ENCODE measurements around a stretch of chr20.

DNA sequence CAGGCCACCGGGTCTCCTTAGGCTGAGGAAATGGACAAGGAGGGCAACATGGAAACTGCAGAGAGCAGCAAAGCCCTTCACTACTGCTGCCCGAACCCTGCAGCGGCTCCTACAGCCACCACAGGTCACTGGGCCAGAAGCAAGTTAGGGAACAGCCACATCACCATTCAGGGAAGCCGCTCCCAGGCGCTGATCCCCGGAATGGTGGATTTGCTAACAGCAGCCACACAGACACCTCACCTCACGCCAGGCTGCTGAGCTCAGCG, 453.9 kb downstream of the PREX1 start:
- PRO-cap: no peak

DNA sequence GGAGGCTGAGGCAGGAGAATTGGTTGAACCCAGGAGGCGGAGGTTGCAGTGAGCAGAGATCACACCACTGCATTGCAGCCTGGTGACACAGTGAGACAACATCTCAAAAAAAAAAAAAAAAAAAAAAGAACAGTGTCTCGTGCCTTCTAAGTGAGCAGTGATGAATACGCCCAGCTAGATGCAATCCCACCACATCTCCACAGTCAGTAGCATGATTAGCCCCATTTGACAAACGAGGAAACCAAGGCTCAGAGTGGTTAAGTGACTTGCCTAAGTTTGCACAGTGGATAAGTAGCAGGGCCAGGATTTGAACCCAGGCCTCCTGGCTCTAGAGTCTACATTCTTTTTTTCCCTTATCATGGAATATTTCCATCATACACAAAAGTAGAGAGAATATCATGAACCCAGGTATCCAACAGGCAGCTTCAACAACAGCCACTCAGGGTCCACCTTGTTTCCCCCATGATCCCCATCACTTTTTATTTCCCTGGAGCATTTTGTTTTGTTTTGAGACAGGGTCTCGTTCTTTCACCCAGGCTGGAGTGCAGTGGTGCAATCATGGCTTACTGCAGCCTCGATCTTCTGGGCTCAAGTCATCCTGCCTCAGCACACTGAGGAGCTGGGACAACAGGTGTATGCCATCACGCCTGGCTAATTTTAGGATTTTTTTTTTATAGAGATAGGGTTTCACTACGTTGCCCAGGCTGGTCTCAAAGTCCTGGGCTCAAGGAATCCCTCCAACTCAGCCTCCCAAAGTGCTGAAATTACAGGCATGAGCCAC, 180.2 kb downstream of the PREX1 start:
- PRO-cap: no peak

DNA sequence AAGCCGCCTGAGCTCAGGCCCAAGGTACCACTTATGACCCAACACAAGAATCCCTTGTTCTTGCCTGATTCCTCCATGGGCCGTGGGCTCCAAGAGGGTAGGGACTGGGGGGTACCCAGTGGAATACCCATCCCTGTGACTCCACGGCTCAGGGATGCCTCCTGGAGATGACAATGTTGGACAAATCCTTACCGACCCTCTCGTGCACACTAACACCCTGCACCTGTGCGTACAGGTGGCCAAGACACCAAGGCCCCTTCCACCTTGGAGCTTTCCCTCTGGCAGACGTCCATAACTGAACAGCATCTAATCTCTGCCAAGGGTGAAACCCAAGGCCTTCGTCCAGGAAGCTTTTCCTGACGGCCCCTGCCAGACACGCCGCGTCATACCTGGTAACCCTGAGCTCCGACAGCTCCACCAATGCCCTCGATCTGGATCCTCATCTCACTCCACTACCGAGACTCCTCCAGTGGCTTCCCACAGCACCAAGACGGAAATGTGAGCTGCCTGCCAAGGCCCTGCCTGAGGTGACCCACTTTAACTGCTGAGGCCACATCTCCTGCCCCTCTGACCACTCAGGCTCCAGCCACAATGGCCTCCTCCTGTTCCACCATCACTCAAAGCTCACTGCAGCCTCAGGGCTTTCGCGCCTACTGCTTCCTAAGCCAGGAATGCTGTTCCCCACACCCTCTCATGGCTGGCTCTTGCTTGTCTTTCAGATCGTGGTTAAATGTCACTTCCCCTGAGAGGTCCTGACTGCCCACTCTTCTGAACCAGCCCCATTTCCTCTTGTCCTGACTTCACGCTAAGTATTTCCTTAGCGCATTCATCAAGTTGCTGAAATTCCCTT, 143.3 kb downstream of the PREX1 start:
- PRO-cap: no peak

- PRO-cap: no peak
These were observed 125.6 kb downstream of the PREX1 start for GRCh38 chr20:48702141-48702711.

DNA sequence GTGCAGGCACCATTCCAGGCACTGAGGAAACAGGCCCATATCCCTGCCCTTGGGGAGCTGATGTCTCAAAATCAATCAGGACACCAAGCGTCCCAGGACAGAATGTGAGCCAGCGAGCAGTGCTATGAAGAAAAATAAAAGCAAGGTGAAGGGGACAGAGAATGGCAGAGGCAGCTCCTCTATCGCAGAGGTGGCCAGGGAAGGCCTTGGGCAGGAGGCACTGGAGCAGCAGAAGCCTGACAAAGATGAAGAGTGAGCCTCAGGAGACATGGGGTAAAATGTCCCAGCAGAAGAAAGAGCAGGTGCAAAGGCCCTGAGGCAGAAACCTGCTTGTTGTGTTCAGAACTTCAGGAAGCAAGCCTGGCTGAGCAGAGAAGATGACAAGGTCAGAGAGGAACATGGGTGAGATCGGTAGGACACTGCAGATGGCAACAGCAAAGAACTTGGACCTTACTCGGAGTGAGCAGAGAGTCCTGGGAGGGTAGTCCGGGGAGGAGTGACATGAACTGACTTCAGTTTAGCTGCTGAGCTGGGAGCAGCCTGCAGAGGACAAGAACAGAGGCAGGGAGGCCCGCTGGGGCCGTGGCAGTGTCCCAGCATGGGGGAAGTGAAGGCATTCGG, 106.5 kb downstream of the PREX1 start:
- PRO-cap: no peak

DNA sequence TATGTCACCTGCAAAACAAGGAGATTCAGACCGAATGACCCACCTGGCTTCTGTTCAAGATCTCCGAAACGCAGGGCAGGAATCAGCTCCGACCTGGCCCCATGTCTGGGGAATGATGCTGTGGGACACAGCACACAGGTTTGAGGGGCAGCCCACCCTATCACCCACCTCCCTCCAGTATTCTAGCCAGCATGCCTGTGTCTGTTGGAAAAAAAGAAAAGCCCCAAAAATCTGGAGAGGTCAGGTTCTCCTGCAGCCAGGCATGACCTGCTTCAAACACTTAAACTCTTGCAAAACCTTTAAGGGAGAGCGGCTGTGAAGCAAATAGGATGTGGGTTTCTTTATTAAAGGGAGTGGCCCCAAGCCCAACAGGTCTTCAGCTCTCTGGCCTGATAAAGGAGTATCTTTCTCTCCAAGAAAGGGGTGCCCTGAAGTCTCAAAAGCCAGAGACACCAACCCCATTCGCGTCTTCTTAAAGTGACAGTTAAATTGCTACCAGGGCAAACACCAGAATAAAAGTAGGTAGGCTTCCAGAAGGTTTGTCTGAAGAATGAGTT, 6.4 kb downstream of the PREX1 start:
- PRO-cap: no peak

- PRO-cap: no peak
These were observed 22.3 kb upstream of the PREX1 start for GRCh38 chr20:48850015-48850650.

DNA sequence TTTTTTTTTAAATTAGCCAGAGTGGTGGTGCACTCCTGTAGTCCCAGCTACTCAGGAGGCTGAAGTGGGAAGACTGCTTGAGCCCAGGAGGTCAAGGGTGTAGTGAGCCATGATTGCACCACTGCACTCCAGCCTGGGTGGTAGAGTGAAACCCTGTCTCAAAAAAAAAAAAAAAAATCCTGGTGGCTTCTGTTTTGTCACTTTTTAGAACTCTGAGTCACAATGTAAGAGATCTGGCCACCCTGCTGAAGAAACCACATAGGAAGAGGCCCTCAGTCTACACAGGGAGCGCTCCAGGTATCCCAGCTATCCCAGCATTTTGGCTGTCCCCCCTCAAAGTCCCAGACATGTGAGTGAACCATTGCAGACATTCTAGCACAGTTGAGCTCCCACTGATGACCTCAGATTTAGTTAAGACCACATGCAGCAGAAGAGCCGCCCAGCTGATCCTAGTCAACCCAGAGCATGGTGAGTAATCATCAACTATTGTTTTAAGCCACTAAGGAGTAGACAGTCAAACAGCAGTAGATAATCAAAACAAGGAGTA, 12.8 kb upstream of the ARFGEF2 start:
- PRO-cap: no peak

GRCh38 chr20:48973172-48973470, 51.6 kb downstream of the ARFGEF2 start:
- PRO-cap: no peak

DNA sequence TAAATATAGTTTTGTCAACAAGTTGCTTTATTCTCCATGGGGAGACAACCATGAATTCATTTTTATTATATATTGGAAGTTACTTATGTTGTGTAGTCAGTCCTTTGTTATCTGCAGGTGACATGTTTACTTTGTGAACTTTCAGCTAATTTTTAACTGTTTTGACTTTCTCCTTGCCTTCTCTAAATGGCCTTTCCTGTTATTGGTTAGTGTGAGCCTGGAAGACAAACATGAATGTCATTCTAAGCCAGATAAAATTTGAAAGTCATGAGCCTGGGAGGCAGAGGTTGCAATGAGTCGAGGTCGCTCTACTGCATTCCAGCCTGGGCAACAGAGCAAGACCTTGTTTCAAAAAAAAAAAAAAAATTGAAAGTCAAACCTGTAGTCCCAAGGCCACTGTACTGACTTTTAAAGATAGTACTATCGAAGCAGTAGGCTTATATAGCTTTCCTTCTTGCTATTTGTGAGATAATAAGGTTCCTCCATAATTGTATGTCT, 37.0 kb upstream of the CSE1L start:
- PRO-cap: no peak

DNA sequence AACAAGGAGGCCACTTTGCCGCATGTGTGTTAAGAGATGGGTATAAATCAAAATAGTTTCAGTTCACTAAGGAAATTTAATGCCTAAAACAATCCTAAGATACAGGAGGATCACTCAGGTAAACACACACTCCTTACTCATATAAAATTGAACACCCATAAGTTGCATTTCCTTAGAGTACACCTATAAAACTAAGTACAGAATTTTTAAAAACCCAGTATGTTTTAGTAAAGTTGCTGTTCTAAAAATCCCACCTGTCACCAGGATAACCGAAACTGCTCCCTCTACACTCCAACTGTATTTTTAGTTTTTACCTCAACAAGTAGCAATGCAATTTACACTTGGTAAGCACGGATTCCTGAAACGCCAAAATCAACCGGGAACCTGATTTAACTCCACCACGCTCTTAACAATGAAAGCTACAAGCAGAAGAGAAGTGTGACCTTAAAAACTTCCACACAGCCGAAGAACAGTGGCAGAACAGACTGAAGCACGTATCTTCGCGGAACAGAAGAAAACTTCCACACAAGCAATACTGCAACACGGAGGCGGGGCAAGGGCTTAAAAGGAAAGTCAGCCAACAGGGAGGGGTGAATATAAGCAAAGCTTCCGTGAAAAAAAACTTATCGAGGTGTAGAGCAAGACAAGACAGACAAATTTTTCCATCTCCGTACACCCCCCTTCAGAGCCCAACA, 1.6 kb downstream of the STAU1 start:
- PRO-cap: no peak

DNA sequence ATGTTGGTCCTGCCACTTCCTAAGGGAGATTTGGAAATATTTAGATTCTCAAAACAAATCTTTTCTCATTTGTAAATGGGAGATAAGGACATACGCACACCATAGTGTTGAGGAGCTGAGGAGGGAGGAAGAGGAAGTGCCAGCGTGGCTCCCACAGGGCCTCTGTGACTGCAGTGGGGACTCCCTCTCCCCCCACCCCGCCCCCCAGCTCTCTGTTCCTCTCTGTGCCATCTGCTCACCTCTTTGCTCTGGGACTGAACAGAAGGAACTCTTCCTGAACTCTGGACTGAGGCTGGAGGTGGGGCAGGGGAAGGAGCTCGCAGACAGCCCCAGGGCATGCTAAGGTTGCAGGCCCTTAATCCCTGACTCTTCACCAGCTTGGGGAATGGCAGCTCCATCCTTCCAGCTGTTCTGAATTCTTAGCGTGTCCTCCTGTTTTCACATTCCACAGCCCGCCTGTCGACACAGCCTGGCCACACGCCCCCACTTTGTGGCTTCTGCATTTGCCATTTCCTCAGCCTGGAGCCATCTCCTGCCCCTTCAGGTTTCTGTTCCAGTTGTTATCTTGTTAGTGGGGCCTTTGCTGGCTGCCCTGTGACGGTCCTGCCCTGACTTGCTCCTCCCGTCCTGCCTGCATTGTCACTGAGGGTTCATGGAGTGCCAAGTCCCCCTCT, 11.5 kb downstream of the DDX27 start:
- PRO-cap: no peak

DNA sequence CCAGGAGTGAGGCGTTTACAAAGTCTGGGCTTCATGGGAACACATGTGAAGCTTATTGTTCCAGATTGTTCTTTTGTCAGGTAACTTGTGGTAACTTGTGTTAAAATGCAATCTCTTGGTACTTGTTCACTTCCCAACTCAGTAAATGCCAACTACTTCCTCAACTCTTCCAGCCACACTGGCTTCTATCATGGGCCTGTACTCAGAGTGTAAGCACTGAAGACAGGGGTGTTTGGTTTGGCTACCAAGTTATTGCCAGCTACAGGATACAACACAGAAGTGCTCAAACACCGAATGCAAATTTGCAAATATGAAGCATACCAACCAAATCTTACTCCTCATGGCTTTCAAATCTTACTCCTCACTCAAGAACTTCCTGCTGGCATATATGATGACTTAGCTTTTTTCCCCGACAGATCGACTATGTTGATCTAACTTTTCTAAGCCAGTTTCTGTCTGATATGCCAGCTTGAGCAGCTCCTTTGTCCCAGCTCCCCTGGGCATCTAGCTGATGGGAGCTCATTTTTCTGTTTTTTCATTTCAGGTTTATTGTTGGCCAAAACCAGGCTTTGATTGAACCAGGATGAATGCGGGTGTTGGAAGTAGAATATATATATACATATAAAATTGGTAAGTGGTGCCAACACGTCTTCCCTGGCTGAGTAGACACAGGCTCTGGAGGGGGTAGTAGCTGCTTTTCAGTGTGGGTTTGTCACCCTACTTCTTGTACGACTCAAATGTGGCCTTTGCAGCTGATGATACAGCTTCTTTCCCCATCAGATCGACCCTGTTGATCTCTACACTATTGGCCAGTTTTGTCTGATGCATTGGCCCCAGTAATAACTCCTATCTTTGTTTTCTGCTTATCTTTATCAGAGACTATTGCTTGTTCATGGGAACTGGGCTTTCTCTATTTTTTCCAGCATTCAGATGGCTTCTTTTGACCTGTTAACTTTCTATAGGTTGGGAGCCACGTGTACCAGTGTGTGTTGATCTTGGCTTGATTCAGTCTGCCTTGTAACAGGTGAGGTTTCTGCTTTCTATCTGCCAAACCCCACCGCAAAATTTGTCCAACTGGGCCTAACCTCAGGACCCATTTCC, 2.4 kb upstream of the ZNFX1 start:
- PRO-cap: no peak

- PRO-cap: no peak
These were observed 4.4 kb upstream of the ZNFX1 start for GRCh38 chr20:49282244-49282701.

- PRO-cap: no peak
These were observed 29.0 kb upstream of the ZNFX1 start for GRCh38 chr20:49306964-49307199.

DNA sequence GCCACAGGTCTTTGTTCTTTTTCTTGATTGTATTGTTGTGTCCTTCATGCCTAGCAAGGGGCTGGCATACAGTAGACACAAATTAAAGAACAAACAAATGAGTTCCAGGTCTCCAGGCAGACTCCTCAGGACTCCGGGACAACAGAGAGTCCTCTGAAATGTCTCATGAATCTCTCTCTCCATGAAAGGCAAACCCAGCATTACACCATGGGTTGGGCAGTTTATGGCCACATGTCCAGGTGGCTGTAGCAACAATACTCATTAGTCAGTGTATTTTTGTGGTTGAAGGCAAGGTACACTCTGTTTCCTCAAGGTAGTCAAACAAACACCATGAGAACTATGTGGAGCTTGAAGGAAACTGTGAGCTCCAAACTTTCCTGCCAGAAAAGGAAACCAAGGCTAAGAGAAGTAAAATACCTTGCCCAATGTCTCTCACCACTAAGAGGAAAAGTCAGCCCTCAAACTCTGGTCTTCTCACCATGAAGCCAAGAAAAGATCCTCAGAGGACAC, 62.2 kb downstream of the KCNB1 start:
- PRO-cap: no peak

- PRO-cap: no peak
These were observed 31.7 kb upstream of the KCNB1 start for GRCh38 chr20:49514061-49514623.

DNA sequence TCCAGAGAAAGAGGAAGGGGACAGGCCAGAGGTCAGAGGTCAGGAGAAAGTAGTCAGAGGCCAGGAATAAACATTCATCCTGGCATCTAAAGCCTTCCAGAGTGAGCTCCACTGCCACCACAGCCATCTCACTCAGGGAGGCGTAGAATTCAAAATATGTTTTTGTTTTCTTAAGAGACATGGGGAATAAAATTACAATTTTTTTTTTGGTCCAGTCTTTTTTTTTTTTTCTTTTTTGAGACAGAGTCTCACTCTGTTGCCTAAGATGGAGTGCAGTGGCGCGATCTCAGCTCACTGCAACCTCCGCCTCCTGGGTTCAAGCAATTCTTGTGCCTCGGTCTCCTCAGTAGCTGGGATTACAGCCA, 18.0 kb upstream of the PTGIS start:
- PRO-cap: no peak

- PRO-cap: no peak
These were observed 23.2 kb upstream of the PTGIS start for GRCh38 chr20:49591054-49591601.

DNA sequence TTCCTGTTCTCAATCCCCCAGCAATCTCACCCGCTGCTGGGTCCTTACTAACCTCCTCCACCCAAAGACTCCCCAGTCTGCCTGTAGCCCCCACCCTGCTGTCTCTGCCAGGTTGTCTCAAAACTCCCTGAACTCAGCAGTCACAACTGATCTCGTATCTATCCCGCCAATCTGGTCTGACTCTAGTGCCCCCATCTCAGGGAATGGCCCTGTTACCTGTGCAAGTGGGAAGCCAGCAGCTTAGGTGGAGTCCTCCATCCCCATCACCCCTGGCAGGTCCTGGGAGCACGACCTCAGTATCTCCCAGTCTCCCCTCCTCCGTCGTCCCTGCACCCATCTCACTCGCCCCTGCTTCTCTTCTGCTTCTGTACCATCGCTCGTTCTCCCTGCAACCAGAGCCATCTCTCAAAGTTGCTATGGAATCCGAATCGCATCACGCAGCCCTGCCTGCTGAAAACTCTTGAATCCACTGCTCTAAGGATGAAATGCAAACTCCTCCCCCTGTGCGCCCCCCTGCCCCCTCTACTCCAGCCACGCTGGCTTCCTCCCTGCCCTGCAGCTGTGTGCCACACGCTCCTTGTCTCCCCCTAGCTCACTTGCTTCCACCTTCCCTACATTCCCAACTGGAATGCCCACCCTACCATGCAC, 63.9 kb upstream of the PTGIS start:
- PRO-cap: no peak

Data from osteocyte (in vitro differentiated cells).